MCF 10A (cell line): Measurements from ENCODE around the genes TLE5 and NCLN.

DNA sequence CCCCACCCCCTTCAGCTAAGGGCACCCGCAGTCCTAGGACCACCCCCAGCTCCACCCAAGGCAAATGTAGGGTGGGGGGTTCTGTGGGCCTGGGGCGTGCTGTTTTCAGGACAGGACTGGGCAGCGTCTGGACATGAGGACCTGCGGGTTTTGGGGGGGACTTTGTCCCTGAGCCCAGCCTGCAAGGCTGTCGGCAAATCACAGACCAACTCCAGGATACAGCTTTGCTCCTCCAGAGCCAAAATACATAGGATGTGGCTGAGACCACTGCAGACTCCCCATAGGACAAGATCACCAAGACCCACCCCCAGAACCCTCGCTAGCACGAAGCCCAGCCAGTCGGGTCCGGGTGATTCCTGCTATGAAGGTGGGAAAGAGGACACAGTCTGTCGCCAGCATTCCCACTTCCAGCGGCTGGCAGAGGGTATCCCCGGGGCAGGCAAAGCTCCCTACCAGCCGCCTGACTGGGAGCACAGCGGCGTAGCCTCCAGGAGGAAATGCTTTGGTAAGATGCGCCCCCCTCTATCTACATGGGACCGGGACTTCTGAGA is 1.6 kb upstream of the TIMM13 start:
- PRO-cap, result no peak
- RRBS, result 80% methylated on average over 4 of the region's 17 CpGs

GRCh38 chr19:2437874-2438282 is 10.5 kb upstream of the TIMM13 start:
- PRO-cap, result no peak
- RRBS, result no CpG with 5 or more reads among the region's 16 CpGs

DNA sequence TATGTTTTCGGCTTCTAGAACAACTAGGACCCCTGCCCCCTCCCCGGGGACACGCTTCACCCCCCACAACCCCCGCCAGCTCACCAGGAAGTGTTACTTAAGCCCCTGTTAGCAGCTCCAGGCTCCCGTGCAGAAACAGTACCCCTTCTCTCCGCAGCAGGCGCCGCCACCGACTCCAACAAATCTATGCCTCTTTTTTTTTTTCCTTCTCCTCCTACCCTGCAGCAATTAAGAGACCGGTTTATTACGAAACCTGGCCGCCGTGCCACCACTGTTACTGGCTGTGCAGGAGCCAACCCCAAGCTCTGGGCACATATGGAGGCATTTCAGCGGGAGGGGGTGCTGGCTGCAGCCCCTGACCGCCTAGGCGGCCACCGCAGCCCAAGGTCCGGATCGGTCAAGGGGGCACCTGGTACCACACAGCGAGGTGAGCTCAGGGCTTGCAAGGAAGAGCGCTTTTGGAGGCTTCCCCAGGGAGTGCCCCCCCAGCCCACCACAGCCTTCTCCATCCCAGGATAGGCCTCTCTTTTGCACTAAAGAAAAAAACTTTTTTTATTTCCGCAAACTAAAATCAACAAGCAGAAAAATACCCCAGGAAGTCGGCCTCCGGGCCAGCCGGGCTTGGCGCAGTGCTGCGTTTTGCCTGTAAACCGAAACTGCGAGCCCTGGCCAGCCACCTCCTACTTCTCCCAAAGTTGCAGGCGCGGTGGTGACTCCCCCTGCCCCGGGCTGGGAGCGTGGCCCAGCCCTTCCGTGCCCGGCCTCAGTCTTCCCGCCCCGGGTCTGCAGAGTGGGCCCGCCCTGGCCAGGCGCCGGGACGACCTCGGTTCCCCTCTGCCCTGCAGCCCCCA is 2.6 kb downstream of the GADD45B start:
- PRO-cap, result bidirectional peak, plus-strand start at position 301 of the sequence, minus-strand start at position 188 of the sequence; bidirectional peak, plus-strand start at position 695 of the sequence, minus-strand start at position 658 of the sequence
- RRBS, result 0% methylated on average over 4 of the region's 42 CpGs

DNA sequence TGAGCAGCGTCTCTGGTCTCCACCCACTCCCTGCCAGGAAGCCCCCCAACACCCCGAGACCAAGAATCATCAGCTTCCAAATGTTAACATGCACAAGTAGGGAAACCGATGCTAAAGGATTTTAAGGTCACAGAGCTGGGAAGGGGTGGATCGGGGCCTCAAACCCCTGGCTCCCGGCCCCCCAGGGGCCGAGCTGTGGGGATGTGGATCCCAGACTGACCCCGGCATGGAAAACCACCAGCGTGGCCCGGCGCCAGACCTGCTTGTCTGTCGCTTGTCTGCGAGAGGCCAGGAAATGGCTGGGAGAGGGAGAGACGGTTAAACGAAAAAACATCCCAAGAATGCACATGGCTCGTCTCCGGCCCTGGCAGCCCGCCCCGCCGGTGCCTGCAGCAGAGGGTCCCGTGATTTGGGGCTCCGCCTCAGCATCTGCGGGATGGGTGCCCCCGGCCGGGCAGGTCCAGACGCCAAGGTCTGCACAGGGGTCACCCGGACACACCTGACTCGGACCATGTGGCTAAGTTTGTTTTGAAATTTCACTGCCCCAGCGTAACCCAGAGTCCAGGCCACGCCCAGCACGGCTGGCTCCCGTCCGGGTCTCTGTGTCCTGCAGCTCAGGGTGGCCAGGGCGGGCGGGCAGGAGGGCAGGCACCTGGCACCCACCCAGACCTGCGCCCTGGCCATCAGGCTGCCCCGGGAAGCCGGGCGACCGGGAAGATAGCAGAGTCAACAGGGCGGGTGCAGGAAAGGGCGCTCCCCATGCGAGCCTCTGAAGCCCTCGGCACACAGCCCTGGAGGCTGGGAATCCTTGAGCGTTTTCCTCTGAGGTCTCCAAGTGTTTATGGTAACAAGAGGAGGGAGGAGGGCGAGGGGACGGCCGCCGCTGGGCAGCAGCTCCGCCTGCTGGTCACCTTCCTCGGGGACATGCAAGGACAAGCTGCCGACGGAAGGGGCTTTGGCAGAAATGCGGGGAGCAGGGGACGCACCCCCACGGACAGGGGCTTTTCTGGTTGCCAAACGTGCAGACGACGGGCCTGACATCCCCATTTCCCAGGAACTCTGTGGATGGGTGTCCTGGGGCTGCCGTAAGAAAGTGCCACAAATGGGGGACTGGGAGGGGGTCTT is 103.2 kb downstream of the GADD45B start:
- PRO-cap, result bidirectional peak, plus-strand start at position 569 of the sequence, minus-strand start at position 515 of the sequence
- RRBS, result under 1% methylated on average over 14 of the region's 59 CpGs

- PRO-cap, result no peak
- RRBS, result no CpG with 5 or more reads among the region's 6 CpGs
Observed at GRCh38 chr19:2693826-2694137, 8.7 kb downstream of the GNG7 start.

DNA sequence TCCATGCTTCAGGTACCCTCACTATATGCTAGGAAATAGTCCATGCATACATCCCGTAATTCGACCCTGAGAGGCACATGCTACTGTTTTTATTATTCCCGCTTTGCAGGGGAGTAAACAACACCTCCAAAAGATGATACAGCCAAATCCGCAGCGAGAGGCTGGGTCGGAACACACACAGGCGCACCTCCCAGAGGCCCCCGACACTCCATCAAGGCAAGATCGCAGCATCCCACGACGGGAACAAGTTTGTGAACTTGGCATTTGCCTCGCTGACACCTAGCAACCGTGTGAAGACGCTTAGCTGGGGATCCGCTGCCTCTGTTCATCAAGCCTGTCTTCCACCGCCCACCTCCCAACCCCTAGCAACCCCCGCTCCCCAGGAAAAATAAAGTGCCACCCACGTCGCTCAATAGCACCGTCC is 1.9 kb downstream of the GNG7 start:
- PRO-cap, result no peak
- RRBS, result no CpG with 5 or more reads among the region's 20 CpGs

DNA sequence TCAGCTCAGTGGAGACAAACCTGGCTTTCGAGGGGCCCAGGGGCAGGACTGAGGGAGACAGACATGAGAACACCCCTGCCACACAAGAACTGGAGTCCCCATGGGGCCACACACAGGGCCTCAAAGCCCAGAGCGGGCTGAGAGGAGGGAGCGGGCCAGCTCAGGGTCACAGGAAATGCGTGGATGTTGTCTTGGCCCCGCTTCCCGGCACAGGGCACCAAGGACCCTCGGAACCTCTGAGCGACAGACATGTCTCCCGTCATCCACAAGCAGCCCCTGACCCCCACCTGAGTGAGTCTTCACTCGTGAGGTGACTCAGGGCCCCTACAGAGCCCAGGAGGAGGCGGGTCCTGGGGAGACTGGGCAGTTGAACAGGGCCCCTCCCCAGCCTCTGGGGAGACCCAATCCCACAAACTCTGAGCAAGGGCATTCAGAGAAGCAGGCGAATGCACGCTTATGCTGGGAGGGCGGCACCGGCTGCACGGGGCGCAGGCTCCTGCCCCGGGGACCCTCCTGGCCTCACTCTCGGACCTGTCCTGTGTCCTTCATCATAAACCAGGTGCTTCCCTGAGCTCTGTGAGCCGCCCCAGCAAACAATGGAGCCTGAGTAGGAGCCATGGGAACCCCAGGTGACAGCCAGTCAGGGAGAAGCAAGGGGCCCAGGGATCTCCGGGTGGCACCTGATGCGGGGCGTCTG is 20.2 kb downstream of the SGTA start:
- PRO-cap, result no peak
- RRBS, result 99% methylated on average over 3 of the region's 23 CpGs

DNA sequence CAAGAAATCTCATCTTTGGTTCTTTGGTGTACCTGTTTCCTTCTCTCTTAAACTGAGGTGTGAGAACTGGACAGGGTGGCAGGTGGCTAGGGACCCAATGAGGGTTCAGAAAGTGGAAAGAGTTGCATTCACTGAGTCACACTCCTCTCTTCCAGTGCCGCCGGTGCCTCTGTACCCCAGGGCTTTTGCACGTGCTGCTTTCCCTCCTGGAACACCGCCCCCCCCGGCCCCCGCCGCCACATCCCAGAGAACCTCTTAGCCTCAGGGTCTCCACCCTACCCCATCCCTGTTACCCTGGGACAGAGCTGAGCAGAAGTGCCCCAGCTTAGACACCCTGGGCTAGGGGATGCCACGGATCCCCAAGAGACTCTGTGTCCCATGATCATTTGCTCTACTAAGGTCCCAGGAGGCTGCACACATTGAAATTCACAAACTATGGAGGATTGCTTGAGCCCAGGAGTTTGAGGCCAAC is 4.8 kb downstream of the SGTA start:
- PRO-cap, result no peak
- RRBS, result 90% methylated on average over 4 of the region's 8 CpGs

GRCh38 chr19:2796737-2797146 is 11.4 kb downstream of the THOP1 start:
- PRO-cap, result no peak
- RRBS, result no CpG with 5 or more reads among the region's 17 CpGs

DNA sequence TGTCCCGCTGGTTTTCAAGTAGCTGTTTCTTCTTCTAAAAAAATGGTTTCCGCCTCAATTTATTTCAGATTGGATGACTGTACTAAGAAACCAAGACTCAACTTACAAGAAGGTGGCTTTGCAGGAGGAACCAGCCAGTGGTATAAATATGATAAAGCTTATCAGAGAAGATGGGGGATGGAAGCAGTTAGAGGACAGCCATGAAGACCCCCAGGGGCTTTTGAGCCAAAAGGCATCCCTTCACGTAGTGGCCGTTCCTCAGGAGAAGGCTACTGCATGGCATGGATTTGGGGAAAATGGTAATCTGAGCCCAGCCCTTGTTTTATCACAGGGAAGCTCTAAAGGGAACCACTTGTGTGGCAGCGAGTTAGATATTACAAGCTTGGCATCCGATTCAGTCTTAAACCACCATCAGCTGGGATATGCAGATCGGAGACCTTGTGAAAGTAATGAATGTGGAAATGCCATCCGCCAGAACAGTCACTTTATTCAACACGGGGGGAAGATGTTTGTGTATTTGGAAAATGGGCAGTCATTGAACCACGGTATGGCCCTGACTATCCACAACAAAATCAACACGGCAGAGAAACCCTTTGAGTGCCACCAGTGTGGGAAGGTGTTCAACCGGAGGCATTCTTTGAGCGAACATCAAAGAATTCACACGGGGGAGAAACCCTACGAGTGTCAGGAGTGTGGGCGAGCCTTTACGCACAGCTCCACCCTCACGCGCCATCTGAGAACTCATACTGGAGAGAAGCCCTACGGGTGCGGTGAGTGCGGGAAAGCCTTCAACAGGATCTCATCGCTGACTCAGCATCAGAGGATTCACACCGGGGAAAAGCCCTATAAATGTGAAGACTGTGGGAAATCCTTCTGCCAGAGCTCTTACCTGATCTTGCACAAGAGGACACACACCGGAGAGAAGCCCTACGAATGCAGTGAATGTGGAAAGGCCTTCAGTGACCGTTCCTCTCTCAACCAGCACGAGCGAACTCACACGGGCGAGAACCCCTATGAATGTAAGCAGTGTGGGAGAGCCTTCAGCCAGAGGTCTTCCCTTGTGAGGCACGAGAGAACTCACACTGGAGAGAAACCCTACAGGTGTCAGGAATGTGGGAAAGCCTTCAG is 7.3 kb upstream of the ZNF555 start:
- PRO-cap, result no peak
- RRBS, result 71% methylated on average over 2 of the region's 32 CpGs

DNA sequence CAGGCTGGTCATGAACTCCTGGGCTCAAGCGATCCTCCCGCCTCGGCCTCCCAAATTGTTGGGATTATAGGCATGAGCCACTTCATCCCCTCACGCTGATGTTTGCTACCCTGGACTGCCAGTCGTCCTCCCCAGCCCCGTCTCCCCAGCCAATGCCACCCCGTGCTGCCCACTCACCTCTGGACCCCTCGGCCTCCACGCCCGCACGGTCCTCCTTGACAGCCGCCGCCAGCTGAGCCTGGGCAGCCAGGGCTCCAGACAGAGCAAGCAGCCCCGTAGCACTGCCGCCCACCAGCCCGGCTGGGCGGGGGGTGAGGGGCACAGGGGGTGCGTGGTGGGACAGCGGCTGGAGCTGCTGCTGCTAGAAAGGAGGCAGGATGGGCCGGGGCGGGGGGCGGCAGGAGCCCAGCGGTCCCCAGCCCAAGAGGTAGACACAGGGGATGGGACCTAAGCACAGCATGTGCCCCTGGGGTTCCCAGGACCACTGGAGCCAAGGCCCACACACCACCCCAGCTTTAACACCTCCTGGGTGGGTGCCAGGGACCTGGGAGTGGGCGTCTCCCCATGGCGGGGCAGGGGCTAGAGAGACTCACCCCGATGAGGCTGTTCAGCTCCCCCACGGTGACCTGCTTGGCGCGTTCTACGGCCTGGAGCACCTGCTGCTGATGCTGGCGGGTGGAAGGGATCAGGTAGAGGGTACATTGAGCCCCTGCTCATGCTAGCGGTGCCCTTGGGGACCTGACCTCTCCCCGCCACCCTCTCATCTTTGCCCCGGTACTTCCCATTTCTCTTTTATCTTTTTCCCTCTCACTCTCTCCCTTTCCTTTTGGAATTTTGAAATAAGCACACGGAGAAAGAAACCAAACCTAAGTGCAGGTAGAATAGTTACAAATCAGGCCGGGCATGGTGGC is 9.7 kb downstream of the TLE2 start:
- PRO-cap, result no peak
- RRBS, result 69% methylated on average over 4 of the region's 36 CpGs

GRCh38 chr19:3056555-3057220 is 5.6 kb downstream of the TLE5 start:
- PRO-cap, result no peak
- RRBS, result no CpG with 5 or more reads among the region's 12 CpGs

DNA sequence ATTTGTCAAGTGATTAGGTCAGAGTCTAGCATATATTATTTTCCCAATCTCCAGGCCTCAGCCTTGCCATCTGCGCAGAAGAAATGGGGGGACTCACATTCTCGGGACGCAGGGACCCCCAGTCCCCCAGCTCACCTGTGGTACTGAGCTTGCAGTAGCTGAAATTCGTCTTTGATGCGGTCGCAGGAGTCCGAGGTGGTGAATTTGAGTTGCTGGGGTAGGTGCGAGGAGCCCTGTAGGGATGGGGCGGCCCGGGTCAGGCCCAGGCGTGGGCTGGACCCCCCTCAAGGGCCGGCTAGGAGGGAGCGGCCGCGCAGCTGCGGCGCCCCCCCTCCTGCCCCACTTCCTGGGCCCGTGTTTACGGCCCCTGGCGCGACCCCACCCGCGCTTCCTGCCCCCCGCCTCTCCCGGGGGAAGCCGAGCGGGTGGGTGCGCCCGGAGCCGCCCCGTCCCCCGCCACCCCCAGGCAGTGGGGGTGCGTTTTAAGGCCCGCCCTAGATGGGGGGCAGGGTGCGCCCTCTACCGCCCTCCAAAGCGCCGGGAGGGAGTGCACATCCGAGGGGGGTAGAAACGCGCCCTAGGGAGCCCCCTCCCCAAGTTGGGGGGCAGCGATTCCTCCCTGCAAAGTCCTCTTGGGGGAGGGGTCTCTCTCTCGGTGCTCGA is 1.1 kb downstream of the TLE5 start:
- PRO-cap, result bidirectional peak, plus-strand start at position 532 of the sequence, minus-strand start at position 480 of the sequence
- RRBS, result under 1% methylated on average over 11 of the region's 44 CpGs

DNA sequence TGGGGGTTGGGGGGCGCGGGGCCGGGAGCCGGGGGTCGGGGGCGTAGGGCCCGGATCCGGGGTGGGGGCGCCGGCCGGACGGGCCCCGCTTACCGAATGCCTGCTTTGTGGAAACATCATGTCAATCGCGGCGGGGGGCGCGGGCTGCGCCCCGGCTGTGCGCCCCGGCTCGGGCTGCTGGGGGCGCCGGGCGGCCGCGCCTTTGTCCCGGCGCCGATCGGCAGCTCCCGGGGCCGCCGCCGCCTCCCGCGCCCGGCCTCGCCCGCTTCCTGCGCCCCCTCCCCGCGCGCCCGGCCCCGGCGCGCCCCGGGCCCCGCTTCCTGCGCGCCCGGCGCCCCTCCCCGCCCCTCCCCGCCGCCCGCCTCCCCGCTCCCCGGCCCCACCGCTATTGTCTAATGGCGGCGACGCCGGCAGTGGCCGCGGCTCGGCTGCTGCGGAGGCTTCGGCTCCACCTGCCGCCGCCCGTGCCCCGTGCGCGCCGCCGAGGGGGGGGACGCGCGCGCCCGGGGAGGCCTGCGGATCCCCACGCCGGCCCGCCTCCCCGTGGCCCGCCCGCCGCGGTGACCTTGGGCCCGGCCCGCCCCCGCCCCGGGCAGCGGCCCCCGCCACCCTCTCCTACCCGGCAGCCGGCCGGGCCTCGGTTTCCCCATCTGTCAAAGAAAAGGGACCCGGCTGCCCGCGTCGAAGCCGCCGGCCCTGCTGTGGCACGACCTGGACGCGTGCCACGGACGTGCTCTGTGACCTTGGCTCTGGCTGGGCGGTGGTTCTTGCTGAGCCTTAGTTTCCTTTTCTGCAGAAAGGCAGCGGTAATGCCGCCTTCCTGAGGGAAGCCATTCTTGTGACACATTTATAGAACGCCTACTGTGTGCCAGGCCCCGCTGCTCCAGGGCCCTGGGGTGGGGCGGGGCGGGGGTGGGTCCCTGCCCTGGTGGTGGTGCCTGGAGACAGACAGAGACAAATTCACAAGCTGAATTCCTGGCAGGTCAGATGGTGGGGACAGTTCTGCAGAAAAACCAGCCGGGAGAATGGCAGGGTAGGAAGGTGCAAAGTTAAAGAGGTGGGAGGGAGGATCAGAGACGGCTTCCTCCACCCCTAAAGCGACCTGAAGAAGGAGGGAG is at the start of gene TLE5:
TLE5 (minus strand) TSS at position 415 of the 1,118 bp plus-strand sequence.
- PRO-cap, result bidirectional peak, plus-strand start at position 391 of the sequence, minus-strand start at position 415 of the sequence
- RRBS, result 1% methylated on average over 43 of the region's 125 CpGs

- PRO-cap, result no peak
- RRBS, result no CpG with 5 or more reads among the region's 18 CpGs
Observed at GRCh38 chr19:3080150-3080826, 13.9 kb upstream of the GNA11 start.

DNA sequence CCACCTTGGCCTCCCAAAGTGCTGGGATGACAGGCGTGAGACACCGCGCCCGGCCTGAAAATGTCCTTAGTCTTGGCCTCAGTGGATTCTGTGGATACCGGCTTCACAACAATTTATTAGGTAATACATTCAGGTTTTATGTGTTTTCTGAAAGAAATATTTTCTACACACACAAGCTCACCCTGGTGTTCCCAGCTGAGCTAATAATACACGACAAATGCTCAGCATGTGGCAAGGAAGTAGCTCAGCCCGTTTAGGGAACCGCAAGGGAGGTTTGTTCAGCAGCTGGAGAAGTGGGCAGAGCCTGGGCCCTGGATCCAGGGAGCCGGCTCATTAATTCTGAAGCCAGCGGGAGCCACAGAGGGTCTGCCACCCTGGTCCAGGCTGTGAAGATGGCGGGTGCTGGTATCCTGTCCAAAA is 3.0 kb upstream of the GNA15 start:
- PRO-cap, result no peak
- RRBS, result 60% methylated on average over 1 of the region's 11 CpGs

DNA sequence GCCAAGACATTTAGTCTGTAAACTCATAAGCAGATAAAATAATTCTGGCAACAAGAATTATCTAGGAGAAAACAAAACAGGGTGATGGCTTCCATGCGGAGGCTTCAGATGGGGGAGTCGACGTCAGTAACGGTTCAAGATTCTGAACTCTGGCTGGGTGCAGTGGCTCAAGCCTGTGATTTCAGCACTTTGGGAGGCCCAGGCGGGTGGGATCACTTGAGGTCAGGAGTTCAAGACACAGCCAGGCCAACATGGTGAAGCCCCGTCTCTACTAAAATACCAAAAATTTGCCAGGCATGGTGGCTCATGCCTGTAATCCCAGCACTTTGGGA is 1.3 kb downstream of the GNA15 start:
- PRO-cap, result no peak
- RRBS, result no CpG with 5 or more reads among the region's 6 CpGs

- PRO-cap, result no peak
- RRBS, result no CpG with 5 or more reads among the region's 20 CpGs
Observed at GRCh38 chr19:3155526-3156049, 19.8 kb downstream of the GNA15 start.

- PRO-cap, result bidirectional peak, plus-strand start at chr19:3185930, minus-strand start at chr19:3185788
- RRBS, result under 1% methylated on average over 18 of the region's 67 CpGs
Observed at GRCh38 chr19:3185714-3186250, at the start of gene NCLN. TSS of gene NCLN (plus strand) at chr19:3185930.

DNA sequence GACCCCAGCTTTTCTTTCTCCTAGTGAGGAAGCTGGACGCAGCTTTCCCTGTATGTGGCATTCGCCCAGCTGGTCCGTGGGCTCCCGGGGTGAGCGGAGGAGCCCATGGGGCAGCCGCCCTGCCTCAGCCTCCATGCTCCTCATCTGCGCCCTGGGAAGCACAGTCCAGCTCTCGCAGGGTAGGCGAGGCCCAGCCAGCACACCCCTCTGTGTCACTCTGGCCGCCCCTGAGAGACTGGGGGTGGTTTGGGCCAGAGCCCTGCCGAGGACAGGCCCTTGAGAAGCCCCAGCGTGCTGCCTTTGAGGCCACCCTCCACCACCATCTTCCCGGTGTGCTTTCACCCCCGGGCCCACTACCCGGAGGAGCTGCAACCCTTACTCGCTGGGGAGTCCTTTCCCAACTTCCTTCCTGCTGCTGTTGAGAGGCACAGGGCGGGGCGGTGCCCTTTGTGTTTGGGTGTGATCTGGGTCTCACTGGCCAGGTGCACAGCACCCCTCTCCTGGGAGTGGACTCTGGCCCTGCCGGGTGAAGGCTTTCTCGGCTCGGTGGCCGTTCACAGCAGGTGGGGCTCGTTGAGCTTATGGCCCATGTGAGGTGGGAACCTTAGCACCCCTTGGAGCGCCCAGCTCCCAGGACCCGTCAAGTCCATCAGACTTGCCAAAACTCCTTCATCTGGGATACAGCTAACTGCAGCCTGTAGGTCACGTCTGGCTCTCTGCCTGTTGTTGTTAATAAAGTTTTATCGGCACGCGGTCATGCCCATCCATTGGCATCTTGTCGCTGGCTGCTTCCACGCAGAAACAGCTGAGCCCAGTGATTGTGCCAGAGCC is 3.1 kb downstream of the NCLN start:
- PRO-cap, result no peak
- RRBS, result no CpG with 5 or more reads among the region's 31 CpGs